Left common carotid artery plus branches (tissue), 1 donor: Measurements from ENCODE around the genes MAGEB10 and MAGEB1.

GRCh38 chrX:21738335-21739277 is 19.3 kb downstream of the SMPX start:
- PRO-cap = no peak

DNA sequence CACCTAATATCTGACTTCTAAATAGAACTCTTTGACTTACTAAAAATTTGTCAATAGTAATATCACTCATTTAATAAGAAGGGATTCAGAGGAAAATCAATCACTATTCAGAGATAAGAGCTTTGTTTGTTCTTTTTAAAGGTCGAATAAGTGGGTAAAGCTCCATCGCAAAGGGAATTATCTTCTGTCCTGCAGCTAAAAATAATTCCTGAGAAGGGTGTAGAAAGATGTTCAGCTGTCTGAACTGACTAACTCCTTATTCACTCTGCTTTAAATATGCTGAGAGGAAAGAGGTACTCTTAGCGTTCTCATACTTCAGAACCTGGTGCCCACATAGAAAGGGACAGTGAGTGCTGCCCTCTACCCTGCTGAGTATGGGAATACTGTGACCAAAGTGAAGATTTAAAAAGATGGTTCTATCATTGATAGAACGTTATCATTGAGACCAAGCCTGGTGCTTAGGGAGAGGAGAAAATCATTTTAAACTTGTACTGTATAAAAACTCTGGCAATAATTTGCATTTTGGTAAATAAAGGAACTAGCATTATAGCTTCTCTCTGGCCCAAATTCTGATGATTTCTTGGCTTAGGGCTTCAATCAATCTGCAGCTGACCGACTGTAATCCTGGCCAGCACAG is 776 bp downstream of the SMPX start:
- PRO-cap = no peak

DNA sequence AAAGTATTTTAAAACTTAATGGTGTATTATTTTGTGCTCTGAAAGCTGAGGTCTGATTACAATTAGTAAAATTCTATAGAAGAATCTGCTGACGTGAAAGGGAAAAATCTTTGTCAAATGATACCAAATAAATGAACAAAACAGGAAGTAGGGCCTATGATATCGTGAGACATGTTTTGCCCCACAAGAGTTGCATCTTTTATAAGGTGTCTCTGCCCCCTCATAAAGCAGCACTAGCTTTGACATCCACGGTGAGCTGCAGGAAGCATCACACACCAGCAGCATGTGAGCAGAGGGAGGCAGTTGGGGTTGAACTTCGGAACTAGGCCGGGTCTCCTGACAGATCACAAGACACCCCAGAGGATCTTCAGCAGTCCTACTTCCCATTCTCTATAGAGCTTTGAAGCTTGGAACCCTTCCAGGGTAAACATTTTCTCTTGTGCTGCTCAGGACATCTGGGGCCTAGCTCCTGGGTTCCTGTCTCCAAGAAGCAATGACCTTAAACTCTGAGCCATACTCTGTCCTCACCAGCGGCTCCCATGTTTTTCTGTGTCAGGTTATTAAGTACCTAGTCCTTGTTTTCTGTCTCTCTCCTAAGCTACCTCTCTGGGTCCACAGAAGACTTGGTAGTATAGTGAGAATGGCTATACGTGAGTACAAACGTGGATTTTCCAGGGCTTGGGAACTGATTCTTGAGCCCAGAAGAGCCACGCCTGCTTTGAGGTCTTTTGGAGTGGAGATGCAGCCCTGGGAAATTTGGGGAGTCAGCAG is 27.5 kb downstream of the YY2 start:
- PRO-cap = no peak

- PRO-cap = no peak
Measured at GRCh38 chrX:21949072-21949401, 8.5 kb downstream of the SMS start.

GRCh38 chrX:21973786-21974627 is 33.5 kb downstream of the SMS start:
- PRO-cap = no peak

DNA sequence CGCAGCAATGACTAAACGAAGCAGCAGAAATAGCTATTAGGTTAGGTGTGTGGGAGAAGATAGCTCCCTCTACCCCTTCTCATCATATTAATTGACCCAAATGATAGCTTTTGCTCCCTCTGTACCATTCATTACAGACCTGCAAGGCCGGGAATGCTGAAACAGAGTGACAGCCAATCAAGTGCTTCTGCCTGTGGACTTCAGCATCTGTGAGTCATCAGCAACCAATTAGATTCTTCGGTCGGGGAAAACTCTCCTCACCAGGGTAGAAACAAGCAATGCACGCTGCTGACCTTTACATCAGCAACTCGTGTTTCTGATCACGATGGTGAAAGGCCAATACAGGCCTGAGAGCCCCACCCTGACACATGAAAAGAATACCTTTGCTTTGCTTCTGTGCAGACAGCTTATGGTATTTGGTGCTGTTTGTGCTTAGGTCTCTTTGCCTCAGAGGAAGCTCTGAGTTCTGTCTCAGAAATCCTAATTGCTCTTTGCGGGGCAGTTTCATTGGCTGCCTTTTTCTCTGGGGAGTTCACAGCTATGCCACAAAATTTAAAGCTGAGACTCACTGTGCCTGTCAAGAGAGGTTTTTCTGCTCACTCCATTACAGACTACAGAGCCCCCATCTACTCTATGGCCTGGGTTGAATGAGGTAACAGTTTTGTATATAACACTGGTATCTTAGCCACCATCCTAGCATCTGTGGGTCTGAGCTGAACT is 347.0 kb upstream of the DDX53 start:
- PRO-cap = no peak

GRCh38 chrX:22922866-22923264 is 76.9 kb upstream of the DDX53 start:
- PRO-cap = no peak

GRCh38 chrX:23668473-23668761 is 1.1 kb downstream of the PRDX4 start:
- PRO-cap = no peak

DNA sequence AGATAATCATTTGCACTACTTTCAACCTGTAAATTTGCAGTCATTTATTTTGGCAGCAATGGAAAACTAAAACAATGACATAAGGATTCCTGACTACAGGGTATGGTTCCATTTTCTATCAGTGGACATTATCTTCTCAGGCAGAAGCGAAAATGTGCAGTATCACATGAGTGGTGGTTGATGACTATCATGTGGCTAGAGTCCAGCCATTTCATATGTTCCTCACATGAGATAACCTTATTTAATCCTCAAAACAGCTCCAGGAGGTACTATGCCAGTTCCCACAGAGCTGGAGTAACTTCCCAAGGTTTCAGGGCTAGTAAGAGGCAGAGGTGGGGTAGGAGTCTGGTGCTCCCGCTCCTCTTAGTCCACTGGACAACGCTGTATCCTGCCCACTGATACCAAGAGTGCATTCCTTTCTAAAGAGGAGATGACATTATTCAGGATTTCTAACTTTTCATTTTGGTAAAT is 61.8 kb downstream of the SAT1 start:
- PRO-cap = no peak

- PRO-cap = no peak
Measured at GRCh38 chrX:24014444-24015242, 12.3 kb downstream of the KLHL15 start.

DNA sequence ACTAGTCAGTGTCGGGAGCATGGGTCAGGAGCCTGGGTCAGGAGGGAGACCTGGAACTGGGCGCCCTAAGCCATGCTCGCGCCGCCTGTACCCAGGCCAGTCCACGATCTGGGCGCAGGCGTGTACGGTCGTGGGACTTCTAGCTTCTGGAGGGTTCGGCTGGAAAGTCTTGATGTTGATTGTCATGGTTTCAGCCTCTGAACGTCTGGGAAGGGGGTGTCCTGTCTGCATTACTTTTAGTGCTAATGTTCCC is 281 bp downstream of the EIF2S3 start:
- PRO-cap = no peak

DNA sequence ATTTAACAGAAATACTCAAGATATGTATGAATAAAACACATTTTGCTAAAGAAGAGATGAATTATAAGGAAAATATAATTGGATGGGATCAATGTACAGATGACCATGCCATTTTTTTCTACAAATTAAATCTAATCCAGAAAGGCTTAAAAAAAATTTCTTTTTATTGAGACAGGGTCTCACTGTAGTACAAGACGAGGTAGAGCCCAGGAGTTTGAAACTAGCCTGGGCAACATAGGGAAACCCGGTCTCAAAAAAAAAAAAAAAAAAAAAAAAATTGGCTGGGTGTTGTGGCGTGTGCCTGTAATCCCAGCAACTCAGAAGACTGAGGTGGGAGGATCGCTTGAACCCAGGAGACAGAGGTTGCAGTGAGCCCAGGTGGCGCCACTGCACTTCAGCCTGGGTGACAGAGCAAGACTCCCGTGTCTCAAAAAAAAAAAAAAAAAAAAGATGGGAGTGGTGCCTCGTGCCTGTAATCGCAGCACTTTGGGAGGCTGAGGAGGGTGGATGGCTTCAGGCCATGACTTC is 26.7 kb downstream of the EIF2S3 start:
- PRO-cap = no peak

DNA sequence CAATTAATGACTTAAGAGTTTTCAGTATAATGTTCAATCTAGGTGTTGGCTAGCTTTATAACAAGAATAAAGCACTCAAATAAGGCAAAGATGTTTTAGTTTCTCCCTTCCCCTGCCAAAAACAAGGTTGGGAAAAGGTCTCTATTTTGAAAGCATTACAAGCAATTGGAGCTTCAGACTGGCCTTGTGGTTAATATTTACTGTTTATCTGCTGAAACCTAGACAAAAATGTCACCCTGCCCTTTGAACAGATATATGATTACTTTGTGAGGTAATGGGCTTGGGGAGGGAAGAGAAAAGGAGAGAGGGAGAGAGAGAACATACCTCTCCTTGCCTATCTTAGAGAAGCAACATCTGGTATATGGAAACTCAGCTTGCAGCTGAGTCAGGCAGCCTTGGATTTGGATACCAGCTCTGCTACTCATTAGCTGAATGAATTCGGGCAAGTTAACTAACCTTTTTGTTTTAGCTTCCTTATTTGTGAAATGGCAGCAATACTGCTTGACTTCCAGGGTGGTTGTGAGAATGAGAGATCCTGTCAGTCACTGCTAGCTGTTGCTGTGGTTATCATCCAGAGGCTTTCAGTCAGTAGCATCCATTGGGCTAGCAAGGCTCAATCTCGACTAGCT is 41.0 kb downstream of the ZFX start:
- PRO-cap = no peak

GRCh38 chrX:24475053-24475894 is 10.2 kb downstream of the PDK3 start:
- PRO-cap = no peak

DNA sequence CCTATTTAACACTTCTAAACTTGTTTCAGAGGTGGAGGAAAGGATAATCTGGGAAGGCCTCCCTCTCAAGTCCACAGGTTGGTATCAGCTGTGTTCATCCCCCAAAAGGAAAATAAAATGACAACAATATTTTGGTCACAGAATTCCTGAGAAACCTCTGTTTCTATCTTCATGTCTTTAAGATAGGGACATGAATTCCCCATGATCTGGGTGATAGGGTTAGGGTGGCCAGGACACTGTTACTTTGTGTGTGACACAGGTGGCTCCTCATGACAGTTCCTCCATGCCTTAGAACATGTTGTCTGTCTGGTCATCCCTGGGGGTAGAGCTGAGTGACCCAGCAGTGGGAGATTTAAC is 81.3 kb downstream of the PDK3 start:
- PRO-cap = no peak

DNA sequence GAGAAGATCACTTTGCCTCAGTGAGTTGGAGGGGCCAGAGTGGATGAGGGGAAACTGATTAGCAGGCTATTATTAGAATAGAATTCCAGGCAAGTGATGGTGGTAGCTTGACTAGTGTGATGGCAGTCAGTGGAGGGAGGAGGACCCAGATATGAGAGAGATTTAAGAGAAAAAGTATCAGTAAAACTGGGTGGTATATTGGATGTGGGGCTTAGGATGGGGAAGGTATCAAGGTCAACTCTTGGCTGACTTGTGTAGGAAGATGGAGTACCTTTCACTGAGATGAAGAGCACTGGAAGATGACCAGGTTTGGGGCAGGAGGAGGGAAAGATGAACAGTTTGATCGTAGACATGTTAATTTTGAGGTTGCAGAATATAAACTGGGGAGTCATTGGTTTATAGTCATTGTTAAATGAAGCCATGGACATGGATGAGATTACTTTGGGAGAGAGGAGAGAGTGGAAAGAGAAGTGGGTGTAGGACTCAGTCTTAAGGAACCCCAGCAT is 69.4 kb downstream of the POLA1 start:
- PRO-cap = no peak

GRCh38 chrX:25014109-25014696 is 1.6 kb downstream of the ARX start:
- PRO-cap = no peak

- PRO-cap = no peak
Measured at GRCh38 chrX:27807662-27808248, at the start of gene MAGEB10. Gene MAGEB10 (plus strand): TSS chrX:27807990.

GRCh38 chrX:30246514-30247532 is at the start of gene MAGEB1:
Gene MAGEB1 (plus strand): TSS chrX:30247146.
- PRO-cap = no peak

DNA sequence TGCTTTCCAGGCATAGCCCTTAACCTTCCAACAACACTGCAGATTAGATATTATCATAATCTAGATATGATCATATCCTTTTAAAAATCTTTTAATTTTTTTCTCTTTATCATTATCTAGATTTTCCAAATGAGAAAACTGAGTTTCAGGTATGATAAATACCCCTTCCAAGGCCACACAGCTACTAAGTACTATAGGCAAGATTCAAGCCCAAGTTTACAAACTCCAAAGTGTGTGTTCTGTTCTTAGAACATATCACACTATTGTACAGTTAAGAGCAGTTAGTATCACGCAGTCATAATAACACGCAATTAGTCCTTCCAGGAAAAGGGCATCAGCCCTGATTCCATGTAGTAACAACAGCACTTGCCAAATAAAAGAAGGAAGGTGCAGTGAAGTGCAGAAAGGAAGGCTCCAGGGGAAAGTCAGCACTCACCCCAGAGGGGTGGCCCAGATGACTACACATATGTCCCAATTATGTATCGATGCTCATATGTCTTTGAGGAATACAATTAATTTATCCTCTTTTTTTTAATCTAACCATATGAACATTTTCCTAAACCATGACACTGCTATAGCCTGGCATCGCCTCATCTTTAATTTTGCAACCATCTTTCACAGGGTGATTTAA is 4.5 kb downstream of the TASL start:
- PRO-cap = no peak